NCI-H460 (cell line): ENCODE measurements around the gene YARS1.

GRCh38 chr1:32352744-32353664 is 9.3 kb downstream of the FAM229A start:
RAMPAGE:
- cytosol, long total RNA: no peak
- long total RNA: no peak
- nucleus, long total RNA: no peak

DNA sequence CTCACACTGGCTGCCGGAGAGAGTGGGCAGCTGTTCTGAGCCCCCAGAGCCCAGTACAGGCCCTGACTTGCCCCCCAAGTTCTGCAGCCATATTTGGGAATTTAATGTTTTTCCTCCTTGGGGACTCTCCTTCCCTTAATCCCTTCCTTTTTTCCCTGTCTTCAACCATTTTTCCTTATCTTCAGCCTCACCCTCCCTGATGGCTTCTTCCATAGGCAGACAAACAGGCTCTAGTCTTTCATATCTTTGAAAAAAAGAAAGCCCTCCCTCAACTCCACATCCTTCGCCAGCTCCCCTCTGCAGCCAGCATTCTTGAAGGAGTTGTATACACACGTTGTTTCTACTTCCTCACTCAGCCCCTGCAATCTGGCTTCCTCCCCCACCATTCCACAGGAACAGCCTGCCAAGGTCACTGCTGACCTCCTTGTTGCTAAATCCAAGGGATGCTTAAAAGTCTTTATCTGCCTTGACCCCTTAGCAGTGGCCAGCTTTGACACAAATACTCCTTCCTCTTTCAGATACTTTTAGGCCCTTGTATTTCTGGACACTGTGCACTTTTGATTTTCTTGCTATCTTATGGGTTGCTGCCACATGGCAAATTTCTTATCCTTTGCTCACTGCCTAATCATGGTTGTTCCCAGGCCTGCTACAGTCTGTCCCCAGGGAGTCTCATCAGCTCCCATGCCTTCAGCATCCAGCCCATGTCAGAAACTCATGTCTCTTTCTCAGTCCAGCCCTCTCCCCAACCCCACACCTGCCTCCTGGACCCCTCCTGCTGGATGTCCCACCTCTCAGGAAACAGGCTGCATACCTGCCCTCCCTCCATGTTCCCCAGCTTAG is 8.4 kb downstream of the FAM229A start:
RAMPAGE:
- cytosol, long total RNA: no peak
- long total RNA: no peak
- nucleus, long total RNA: no peak

GRCh38 chr1:32377752-32378261 is 15.5 kb downstream of the TSSK3 start:
RAMPAGE:
- cytosol, long total RNA: no peak
- long total RNA: no peak
- nucleus, long total RNA: no peak

RAMPAGE:
- cytosol, long total RNA: no peak
- long total RNA: no peak
- nucleus, long total RNA: no peak
Observed at GRCh38 chr1:32500314-32501166, 35.7 kb downstream of the ZBTB8B start.

RAMPAGE:
- cytosol, long total RNA: no peak
- long total RNA: no peak
- nucleus, long total RNA: no peak
Observed at GRCh38 chr1:32623527-32623996, 26.8 kb downstream of the ZBTB8OS start.

GRCh38 chr1:32681350-32682132 is 21.0 kb downstream of the SYNC start:
RAMPAGE:
- cytosol, long total RNA: no peak
- long total RNA: no peak
- nucleus, long total RNA: no peak

DNA sequence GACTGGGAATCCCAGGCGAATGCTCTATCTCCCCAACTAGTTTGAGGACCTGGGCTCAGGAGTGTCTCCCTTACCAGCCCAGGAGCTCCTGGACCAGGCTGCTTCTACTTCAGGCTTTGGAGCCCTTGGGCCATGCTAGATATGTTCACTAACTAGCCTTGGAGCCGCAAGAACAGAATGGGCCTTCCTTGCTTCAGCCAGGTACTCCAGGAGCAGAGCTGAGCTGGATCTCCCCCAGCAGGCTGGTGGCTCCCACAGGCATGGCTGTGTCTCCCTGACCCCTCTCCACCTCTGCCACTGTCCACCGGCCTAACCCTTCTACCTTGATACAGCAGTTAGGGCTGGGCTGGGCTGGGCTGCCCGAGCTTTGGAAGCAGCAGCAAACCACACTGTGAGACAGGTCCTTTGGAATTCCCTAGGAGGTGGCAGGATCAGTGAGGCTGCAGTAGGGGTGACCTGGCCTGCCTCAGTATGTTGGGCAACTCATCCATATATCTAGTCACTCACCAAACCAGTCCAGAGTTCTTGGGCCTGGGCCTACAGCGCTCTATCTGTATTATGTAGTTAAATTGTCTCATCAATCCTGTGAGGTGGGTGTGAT is 13.2 kb upstream of the SYNC start:
RAMPAGE:
- cytosol, long total RNA: no peak
- long total RNA: no peak
- nucleus, long total RNA: no peak

RAMPAGE:
- cytosol, long total RNA: no peak
- long total RNA: no peak
- nucleus, long total RNA: no peak
Observed at GRCh38 chr1:32728704-32729532, 12.7 kb upstream of the KIAA1522 start.

RAMPAGE:
- cytosol, long total RNA: no peak
- long total RNA: no peak
- nucleus, long total RNA: no peak
Observed at GRCh38 chr1:32760799-32761906, 19.5 kb downstream of the KIAA1522 start.

RAMPAGE:
- cytosol, long total RNA: no peak
- long total RNA: no peak
- nucleus, long total RNA: no peak
Observed at GRCh38 chr1:32768379-32768809, 26.8 kb downstream of the KIAA1522 start.

DNA sequence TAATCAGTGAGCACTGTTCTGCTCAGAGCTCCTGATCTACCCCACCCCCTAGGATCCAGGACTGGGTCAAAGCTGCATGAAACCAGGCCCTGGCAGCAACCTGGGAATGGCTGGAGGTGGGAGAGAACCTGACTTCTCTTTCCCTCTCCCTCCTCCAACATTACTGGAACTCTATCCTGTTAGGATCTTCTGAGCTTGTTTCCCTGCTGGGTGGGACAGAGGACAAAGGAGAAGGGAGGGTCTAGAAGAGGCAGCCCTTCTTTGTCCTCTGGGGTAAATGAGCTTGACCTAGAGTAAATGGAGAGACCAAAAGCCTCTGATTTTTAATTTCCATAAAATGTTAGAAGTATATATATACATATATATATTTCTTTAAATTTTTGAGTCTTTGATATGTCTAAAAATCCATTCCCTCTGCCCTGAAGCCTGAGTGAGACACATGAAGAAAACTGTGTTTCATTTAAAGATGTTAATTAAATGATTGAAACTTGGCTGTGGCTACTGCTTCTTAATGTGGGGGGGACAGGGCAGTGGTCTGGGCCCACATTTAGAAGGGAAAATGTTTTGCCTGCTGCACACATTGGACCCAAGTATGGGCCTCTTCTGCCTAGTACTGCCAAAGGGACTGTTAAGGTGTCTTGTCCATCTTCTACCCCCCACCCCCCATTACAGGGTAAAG is 33.0 kb downstream of the KIAA1522 start:
RAMPAGE:
- cytosol, long total RNA: no peak
- long total RNA: no peak
- nucleus, long total RNA: no peak

GRCh38 chr1:32780104-32780393 is 37.1 kb downstream of the YARS1 start:
RAMPAGE:
- cytosol, long total RNA: no peak
- long total RNA: no peak
- nucleus, long total RNA: no peak

GRCh38 chr1:32798996-32799529 is 18.1 kb downstream of the YARS1 start:
RAMPAGE:
- cytosol, long total RNA: no peak
- long total RNA: no peak
- nucleus, long total RNA: no peak

GRCh38 chr1:32816335-32817445 is at the start of gene YARS1:
Gene YARS1, minus strand, starts transcription at chr1:32817358.
RAMPAGE:
- cytosol, long total RNA: start-site peak on the minus strand at chr1:32817304-32817385, 1,507 and 640 reads in 2 replicates
- long total RNA: start-site peak on the minus strand at chr1:32817290-32817360, 834 and 1,764 reads in 2 replicates
- nucleus, long total RNA: start-site peak on the minus strand at chr1:32817277-32817380, 3,308 and 390 reads in 2 replicates

DNA sequence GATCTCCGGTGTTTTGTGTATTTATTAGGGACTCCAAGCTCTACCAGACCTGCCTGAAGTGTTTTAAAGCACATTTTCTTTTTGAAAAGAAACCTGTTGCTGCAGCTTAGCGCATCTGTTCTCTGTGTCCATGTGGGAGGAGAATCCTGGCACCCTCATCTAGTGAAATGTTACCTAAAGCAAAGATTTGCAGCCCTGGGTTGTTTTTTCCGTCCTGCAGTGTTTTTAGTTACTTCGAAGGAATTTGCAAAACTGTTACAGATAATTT is 978 bp downstream of the S100PBP start:
RAMPAGE:
- cytosol, long total RNA: no peak
- long total RNA: no peak
- nucleus, long total RNA: no peak

GRCh38 chr1:32925493-32925707 is 24.2 kb upstream of the TMEM54 start:
RAMPAGE:
- cytosol, long total RNA: no peak
- long total RNA: no peak
- nucleus, long total RNA: no peak

DNA sequence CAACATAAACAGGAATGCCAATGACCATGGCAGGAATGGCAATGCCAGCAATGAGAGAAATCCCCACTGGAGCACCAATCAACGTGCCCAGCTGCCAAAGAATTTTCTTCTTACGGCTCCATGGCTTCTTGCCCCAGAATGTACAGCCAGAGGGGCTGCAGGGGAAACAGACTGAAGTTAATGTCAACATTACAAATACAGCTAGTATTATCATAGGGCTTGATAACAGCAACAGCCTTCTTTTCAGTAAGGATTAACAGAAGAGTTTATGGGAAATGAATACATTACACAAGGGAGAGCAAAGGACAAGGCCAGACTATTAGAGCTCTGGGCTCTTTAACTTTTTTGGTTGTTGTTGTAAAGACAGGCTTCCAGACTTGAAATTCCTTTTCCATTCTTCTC is 18.2 kb downstream of the RNF19B start:
RAMPAGE:
- cytosol, long total RNA: no peak
- long total RNA: no peak
- nucleus, long total RNA: no peak

DNA sequence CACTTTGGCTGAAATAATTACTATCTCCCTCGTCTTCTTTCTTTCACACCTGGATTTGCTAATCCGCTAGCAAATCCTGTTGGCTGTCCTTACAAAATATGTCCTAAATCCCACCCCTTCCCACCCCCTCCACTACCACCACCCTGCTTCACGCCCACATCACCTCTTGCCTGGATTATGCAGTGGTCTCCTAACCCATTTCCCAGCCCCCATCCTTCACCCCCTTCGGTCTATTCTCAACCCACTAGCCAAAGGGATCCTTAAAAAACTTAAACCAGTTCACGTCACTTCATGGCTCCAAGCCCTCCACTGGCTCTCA is 25.1 kb downstream of the TRIM62 start:
RAMPAGE:
- cytosol, long total RNA: no peak
- long total RNA: no peak
- nucleus, long total RNA: no peak

DNA sequence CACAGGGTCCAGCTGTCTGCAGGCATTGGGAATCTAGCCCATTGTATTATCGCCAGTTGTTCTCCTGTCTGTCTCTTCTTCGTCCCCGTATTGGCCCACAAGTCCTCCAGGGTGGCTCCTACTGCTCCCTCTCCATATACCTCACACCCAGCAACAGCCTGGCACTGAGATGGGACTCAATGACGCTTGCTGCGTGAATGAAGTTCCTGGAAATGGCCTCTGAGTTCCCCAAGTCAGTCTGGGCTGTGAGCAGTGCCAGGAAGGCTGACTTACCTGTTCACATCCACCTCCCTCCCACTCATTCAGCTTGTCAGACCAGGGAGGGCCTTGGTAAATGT is 14.4 kb downstream of the TRIM62 start:
RAMPAGE:
- cytosol, long total RNA: no peak
- long total RNA: no peak
- nucleus, long total RNA: no peak

DNA sequence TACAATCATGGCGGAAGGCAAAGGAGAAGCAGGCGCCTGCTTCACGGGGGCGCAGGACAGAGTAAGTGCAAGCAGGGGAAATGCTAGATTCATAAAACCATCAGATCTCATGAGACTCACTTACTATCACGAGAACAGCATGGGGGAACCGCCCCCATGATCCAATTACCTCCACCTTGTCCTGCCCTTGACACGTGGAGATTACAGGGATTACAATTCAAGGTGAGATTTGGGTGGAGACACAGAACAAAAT is 16.8 kb upstream of the ZNF362 start:
RAMPAGE:
- cytosol, long total RNA: no peak
- long total RNA: no peak
- nucleus, long total RNA: no peak